Neutrophil (primary cell): ENCODE data around the genes WDR72 and UNC13C.

- PRO-cap = no peak
Measured at GRCh38 chr15:51092507-51092993, 2.2 kb downstream of the TNFAIP8L3 start.

- PRO-cap = no peak
Measured at GRCh38 chr15:51097030-51098116, 2.7 kb upstream of the TNFAIP8L3 start.

DNA sequence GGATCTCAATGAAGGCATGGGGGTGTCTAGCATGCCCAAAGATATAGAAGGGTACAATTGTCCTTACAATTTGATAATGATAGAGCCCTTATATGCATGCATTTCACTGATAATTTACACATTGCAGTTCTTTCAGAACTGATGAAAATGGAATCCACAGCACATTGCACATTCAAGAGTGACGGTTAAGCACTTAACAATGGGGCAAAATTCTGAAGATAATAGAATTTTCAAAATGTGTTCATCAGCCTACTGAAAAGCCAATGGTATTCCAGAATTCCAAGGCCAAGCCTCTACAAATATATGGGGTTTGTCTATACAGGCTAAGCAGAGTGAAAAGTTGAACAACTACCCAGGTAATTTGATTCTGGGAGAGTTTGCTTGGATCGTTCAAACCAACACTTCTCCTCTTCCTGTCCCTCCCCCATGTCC is 113.6 kb upstream of the TNFAIP8L3 start:
- PRO-cap = no peak

- PRO-cap = no peak
Measured at GRCh38 chr15:51266420-51267429, 71.7 kb downstream of the CYP19A1 start.

- PRO-cap = no peak
Measured at GRCh38 chr15:51318848-51319451, 19.4 kb downstream of the CYP19A1 start.

- PRO-cap = no peak
Measured at GRCh38 chr15:51739804-51740307, 2.4 kb upstream of the LYSMD2 start.

GRCh38 chr15:51908653-51909120 is 62.9 kb downstream of the LEO1 start:
- PRO-cap = no peak

- PRO-cap = no peak
Measured at GRCh38 chr15:52066591-52067437, 45.8 kb downstream of the BCL2L10 start.

DNA sequence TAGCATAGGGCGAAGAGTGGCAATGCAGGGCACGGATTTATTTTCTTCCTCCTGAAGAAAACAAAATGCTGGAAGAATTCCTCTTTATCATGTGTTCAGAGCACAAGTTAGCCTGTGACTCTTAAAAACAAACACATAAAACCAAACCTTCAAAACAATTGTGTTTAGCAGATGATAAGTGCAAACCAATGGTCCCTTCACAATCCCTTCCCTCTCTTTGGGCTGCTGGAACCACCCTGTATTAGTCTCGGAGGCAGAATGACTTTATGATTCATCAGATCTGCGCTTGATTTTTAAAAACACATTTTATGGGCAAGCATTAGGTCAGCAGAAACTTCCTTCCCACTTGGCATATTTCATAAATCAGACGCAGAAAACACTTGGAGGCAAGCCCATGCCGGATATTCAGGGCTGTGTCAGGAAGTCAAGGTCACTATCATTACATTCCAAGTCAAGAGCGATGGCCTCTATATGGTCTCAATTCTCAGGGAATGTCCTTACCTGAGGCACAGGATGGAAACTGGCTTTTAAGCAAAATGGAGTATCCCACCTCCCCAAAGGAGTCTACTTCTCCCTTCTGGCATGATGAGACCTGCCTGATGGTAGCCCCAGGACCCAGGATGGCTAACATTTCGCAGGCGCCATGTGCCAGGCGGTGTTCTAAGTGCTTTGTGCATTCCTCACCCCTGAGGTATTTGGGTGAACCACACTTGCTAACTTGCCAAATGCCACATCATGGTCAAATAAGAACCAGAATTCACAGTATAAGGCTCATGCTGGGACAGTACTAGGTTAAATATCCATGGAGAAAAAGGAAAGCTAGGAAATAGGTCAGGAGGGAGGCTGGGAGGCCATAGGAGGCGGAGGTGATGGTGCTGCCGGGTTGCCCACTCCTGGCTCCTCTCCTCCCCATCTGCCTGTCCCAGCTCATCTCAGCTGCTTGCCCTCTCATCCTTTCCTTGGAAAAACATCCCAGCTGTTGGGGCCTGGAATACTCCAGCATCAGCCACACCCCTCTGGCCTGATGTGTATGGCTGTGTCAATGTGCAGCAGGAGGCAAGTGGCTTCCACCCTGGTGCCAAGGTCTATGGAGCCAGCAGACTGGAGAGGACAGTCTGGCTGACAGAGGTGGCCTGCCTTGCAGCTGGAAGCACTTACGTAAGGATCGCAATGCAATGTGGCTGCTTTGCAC is 18.8 kb downstream of the BCL2L10 start:
- PRO-cap = no peak

GRCh38 chr15:52136939-52137947 is 24.7 kb upstream of the BCL2L10 start:
- PRO-cap = no peak

- PRO-cap = no peak
Measured at GRCh38 chr15:52248517-52249431, 46.8 kb downstream of the MYO5C start.

DNA sequence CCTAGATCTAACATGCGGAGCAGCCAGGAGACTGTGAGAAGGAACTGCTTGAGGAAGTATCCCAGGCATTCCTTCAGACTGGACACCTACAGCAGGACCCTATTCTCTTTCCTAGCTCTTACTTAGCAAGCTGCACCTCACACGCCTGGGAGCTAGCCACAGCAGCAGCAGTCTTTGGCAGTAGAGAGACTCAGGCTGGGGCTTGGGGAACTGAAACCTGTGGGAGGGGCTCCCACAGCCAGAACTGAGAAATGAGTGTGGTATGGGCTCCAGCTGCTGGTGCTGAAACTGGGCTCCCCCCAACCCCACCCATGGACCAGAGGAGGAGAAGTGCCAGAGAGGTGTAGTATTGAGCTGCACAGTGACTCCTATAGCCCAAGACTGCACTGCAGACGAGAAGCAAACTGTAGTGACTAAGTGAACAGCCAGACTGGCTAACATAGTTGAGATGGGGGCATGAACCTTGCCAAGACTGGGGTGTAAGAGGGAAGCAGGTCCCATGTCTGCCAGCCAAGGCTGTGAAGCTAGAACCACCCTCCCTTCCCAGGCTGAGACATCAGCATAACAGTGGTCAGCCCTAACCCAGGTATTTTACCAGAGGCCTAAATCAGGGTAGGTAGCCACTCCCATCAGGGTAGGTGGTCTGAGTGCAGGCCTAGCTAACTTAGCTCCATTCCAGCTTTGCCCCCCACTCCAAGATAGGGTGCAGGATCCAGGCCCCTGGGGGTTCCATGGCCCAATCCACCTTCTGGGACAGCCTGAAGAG is 62.4 kb downstream of the MYO5A start:
- PRO-cap = no peak

DNA sequence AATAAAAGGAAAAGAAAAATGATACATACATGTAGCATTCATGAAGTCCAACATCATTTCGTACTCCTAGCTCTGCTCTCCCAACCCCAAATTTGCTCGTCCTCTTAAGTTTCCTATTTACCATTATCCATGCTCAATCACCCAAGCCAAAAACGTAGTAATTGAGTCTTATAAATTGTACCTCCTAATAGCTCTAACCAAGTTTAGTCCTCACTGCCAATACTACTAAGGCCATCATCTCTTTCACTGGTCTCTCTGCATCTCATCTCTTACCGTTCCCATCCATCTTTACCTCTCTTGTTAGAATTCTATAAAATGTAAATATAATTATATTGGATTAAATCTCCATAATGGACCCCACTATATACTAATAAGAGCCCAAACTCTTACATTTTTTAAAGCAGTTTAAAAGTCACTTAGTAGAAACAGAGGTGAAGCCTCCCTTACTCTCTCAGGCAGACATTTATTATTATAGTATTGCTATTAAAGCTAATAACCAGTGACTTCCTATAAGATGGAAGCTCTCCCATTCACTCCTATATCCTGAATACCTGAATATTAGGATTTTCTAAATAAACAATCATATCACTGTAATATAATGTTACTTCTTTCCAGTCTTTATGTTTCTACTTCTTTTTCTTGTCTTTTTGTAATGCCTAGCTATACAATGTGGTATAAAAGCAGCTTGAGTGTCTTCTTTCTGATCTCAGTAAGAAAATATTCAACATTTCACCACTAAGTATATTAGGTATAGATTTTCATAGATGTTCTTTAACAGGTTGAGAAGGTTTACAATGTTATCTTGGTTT is 41.6 kb downstream of the ATOSA start:
- PRO-cap = no peak

DNA sequence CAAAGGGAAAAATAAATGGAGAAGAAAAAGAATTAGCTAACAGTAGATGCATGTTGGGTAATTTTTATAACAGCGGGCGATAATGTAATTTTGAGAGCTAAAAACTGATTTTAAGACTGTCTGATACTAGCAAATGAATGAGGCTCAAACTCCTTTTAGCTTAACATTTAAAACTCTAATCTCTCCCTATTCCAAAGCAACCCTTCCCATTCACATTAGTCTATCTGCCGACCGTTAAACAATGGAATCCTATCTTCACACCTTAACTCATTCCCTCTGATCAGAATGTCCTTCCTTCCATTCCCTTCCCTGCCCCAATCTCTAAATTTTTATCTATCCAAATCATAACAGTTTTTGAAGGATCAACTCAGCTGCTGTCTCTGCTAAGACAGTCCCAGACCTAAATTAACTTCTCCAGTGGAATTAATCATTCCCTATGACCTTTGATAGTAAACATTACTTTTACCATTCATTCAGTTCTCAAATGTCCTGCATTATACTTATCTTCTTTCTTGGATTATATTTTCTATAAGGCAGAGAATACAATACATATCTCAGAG is 16.2 kb downstream of the ATOSA start:
- PRO-cap = no peak

DNA sequence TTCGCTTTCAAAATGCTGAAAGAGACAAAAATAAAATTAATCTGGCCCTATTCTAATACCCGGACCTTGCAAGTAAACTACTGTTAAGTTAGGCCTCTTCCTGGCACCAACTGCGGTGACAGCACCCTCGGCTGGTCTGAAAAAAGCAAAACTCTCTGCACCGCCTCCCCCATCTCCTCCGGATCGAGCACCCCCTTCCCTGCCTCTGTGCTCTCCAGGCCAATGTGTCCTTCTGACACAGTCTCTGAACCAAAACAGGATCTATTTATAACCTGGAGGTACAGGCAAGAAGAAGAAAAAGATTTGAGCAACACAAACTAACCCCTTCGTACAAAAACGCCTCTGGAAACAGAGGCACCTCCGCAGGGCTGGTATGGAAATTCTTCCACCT is 1.1 kb downstream of the ATOSA start:
- PRO-cap = no peak

GRCh38 chr15:52805563-52806643 is 15.8 kb upstream of the ONECUT1 start:
- PRO-cap = no peak

GRCh38 chr15:53115036-53115429 is 324.9 kb upstream of the ONECUT1 start:
- PRO-cap = no peak

- PRO-cap = no peak
Measured at GRCh38 chr15:53759389-53759950, at the start of gene WDR72. WDR72 (minus strand) TSS chr15:53759663.

DNA sequence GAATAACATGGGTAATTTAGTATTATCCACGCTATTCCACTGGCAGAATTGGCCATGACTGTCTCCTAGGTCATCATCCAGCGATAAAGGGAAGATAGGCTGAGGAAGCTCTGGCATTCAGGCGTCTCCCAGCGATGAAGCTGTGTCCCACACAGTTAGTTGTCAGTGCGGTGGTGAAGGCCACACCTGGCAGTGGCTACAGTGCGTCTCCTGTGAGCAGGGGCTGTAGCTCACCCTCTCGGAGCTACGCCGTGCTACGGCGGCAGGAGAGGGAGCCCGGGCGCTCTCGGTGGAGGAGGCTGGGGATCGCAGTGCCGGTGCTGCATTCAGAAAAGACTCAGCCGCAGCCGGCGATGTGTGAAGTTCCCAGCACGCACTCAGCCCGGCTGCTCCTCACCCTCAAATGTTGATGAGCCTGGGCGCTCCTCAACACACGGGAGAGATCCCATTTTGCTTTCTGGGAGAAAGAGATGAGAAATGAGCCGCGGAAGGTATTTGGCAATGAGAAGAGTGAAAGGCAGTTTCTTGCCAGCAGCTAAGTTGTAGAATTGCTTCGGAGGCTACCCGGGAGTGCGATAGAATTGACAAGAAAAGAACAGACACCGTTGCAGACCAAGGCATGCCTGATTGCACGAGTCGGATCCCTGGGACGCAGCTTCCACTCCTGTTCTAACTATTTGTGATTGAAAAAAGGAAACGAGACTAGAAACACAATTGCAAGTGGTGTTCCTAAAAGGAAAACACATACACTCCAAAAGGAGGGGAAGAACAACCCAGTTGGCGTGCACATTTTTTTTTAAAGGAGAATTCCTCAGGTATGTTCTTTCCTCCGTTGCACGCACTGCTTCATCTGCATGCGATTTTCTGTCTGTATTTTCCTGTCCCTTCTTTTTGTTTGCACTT is at the start of gene UNC13C:
Gene UNC13C, plus strand, starts transcription at position 329 of the 903 bp plus-strand sequence.
- PRO-cap = no peak

DNA sequence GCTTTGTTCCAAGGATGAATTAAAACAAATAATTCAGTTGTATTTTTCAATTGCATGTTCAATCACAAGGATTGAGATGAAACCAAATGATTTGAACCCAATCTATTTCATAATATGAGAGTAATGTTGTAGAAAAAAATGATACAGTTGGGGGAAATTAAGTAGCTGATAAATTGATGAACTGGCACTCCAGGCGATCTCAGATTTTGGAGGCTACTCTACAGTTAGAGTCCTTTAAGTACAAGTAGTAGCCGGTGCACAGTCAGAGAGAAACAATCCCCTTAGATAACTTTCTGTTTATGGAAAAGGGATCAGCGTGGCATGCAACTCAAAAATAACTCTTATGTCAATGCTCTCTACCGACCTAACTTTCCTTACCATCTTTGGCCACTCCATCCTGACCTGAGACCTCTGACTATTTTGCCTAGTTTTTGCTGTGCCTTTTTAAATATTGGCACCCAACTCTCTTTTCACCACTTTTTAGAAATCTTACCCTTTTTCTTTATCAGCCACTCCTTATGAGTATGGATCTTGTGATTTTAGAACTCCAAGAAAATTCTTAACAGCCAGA is 299.6 kb downstream of the UNC13C start:
- PRO-cap = no peak